Measurements from ENCODE around the gene TSPO2.

DNA sequence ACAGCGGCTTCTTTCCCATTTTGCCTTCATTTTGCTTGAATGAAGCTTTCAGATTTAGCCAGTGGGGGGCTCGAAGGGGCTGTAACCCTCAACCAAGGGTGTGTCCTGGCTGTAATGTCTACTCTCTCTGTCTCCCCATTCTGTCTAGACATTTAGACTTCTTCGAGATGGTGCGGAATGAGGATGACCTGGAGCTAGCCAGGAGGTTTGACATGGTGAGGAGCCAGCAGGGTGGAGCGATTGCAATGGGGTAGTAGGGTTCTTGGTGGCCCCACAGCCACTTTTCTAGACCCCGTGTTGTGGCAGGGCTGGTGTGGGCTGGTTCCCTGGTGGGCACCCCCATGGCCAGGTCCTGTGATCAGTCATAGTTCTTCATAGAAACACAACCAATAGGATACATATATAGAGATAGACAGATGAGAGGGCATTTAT, 62.9 kb downstream of the MOCS1 start:
- PRO-cap: no peak

- PRO-cap: no peak
These were observed 32.7 kb downstream of the MOCS1 start for GRCh38 chr6:39901468-39902085.

- PRO-cap: no peak
These were observed 109.4 kb downstream of the LRFN2 start for GRCh38 chr6:40477621-40478370.

DNA sequence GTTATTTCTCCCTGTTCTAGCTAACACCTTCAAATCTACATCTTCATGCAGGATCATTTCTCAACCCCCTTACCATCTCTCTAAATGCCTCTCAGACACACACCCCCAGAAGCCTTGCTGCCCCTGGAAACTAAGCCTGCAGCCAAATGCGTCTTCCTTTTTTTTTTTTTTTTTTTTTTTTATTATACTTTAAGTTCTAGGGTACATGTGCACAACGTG, 55.9 kb downstream of the UNC5CL start:
- PRO-cap: no peak

DNA sequence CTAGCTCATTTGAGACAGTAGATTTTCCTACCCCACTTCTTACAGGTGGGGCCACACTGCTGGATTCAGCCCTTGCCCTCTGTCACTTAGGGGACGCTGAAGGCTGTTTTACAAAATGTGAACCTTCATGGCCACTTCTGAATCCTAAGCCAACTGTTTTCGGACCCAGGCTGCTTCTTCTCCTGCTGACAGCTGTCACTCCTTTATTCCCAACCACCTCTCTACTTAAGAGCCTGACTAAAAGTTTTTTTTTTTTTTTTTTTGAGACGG, 35.1 kb downstream of the UNC5CL start:
- PRO-cap: no peak

GRCh38 chr6:41042047-41042619, at the start of gene TSPO2:
TSPO2 (plus strand) TSS chr6:41042467.
- PRO-cap: no peak

DNA sequence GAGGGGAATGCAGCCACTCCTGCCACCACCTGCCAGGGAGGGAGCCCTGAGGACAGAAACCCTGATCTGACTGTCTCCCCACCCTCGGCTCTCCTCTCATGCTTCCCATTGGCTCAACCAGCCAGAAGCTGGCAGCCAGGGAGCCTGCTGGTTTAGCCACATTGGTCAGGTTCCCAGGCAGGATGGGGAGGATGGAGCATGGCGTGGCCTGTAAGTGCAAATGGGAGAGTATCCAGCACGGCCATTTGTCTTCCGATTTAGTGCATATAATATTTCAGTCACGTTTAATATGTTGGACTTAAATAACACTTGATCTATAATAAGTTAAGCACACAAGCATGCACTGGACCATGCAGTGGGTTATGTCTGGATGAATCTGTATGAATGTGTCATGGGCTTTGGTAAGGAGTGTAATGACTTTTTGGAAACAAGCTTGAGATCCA, 12.7 kb downstream of the TREM1 start:
- PRO-cap: no peak

GRCh38 chr6:41546871-41547217, 663 bp downstream of the FOXP4 start:
- PRO-cap: no peak

DNA sequence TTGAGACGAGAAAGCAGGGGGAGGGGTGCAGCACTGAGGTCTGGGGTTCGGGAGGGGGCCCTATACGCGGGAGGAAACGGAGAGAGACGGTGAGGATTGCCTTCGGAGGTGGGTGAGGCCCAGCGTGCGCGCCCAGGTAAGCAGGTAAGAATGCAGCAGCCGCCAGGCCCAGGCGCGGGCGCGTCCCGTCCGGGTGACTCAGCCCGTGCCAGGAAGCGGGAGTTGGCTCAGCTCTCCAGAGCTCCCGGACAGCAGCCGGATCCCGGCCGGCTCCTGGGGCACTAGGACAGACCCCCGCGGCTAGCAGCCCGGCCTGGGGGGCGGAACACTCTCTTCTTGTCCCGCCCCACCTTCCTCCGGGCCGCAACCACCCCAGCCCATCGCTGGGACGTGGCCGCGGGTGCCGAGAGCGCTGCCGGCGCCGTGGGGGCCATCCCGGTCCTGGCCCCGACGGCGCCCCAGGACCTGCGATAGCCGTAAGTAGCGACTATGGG, 1.4 kb upstream of the MDFI start:
- PRO-cap: no peak

DNA sequence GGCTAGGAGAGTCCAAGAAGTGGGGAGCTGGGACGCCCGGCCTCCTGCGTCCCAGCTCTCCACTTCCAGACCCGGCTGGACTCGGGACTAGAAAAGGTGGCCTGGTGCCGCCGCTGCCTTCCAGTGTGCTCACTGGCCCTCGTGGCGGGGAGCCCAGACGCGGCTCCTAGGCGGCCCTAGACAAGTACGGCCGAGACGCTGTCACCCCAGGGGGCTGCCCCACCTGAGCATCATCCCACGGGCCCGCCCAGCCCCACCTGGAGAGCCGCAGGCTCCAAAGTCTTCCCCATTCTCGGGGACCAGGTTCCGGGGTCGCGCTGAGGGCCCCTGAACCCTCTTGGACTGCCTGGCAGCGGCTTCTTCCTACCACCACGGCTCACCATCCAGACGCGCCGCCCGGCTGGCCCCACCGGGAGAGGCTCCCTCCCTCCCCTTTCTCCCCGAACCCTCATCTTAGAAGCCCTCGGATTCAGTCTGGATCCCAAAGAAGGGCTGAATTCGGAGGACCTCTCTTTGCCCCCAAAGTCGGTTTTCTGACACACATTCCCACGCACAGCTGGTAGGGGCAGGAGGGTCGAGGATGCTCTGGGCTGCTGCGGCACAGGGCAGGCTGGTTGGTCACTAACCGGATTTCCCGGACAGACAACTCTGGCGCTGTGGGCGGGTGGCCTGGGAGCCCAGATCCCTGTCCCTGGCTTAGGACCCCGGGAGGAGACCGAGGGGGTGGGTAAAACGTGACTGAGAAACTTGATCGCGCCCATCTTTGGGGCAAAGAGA, 788 bp upstream of the MDFI start:
- PRO-cap: no peak

- PRO-cap: unidirectional peak, minus-strand start at chr6:41683705
These were observed 45.5 kb downstream of the MDFI start for GRCh38 chr6:41683616-41684243.

- PRO-cap: no peak
These were observed 21.8 kb downstream of the TFEB start for GRCh38 chr6:41713504-41714186.

DNA sequence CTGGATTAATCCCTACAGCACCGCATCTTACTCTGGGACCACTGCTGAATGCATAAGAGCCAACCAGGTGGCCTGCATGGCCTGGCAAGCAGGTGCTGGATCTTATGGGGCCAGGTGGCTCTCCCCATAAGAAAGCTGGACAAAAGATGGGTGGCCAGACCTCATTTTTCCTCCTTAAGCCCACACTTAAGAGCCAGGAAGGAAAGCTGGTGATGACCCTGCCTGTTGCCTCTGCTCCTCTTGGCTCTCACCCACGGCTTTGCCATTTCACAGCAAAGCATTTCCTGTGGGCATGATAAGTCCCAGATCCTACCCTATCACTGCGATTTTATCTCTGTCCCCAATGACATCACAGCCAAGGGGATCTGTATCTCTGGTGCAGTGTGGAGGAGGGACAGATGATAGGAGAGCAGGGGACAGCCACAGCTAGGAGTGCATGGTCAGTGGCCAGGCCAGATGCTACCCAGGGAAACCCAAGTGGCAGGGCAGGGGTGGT, 5.0 kb downstream of the TFEB start:
- PRO-cap: no peak

- PRO-cap: no peak
These were observed 2.0 kb downstream of the TOMM6 start for GRCh38 chr6:41789144-41790203.

DNA sequence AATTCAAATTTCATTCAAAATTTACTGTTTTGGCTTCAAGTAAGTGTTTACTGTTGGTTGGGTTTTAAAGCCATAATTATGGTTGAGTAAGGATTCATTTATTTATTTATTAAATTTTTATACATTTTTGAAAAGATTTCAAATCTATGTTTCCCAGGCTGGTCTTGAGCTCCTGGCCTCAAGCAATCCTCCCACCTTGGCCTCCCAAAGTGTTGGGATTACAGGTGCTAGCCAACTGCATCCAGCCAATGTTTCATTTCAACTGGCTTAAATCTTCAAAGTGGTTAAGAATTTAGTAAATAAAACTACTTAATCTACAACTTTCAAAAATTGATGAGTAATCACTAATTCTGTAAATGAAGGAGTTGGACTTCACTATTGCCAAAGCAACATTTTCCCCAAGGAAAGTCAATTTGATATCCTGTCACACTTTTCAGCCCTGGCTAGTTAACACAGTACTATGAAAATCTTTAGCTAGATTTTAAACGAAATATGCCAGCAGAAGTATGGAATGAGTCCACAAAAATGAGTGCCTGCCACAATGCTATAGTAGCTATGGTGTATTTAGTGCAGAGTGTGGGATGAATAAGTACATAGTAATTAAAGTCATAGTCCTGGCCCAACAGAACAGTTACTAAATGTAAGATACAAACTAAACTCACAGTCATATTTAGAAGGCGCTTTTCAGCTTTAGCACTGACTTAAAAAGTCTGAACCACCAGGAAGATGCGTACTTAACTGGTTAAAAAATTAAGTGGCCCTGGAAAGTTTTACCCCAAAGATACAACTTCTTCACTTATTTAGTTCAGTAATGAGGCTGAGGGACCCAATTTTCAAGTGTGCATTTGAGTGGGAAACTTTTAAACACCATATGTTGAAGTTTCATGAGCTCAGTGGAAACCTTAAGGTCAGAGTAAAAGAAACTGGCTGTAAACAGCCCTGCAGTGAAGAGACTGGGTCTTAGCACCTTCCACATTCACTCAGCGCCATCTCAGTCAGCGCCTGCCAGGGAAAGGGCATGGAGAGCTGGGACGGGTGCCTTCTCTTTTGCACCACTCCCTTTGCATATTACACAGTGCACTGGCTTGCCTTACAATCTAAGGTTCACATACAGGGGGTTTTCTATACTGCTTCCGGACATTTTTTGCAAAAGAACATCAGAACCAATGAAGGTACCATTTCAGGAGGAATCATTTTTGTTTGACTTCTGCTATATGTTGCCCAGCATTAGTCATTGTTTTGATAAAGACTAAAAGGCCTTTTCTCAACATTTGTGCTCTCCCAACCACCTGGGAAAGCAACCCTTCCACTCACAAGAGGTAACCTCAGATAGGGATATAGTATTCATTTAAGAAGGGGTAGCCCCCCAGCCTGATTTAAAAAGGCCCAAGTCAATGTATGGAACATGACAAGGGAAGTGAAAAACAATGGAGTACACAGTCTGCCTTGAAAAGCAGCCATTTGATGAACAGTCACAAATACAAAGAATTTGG, 4.2 kb downstream of the TOMM6 start:
- PRO-cap: no peak

DNA sequence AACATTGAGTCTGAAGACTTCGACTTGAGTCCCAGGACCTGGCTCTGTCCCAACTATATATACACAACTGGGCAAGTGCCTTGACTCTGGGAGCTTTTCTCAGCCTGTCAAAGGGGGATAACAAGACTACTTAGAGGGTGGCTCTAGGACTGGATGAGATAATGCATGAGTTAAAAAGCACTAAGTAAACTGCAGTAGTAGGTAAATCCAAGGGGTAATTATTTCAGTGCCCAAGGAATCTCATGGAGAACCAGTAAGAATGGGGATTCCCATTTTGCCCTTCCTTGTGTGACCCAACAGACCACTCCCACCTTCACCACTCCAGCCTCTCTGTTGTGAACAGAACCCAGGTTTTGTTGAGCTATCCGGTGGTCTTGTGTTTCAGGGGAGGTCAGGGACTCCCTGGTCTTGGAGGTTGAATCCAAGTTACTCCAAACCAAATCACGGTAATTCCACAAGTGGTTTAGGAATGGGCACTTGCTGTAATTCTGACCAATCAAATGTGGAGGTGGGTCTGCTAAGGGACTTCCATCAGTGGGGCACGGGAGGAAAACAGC, 11.8 kb upstream of the CCND3 start:
- PRO-cap: no peak

- PRO-cap: no peak
These were observed 29.9 kb upstream of the TAF8 start for GRCh38 chr6:42020490-42020846.

GRCh38 chr6:42099097-42099525, 43.3 kb downstream of the C6orf132 start:
- PRO-cap: no peak

DNA sequence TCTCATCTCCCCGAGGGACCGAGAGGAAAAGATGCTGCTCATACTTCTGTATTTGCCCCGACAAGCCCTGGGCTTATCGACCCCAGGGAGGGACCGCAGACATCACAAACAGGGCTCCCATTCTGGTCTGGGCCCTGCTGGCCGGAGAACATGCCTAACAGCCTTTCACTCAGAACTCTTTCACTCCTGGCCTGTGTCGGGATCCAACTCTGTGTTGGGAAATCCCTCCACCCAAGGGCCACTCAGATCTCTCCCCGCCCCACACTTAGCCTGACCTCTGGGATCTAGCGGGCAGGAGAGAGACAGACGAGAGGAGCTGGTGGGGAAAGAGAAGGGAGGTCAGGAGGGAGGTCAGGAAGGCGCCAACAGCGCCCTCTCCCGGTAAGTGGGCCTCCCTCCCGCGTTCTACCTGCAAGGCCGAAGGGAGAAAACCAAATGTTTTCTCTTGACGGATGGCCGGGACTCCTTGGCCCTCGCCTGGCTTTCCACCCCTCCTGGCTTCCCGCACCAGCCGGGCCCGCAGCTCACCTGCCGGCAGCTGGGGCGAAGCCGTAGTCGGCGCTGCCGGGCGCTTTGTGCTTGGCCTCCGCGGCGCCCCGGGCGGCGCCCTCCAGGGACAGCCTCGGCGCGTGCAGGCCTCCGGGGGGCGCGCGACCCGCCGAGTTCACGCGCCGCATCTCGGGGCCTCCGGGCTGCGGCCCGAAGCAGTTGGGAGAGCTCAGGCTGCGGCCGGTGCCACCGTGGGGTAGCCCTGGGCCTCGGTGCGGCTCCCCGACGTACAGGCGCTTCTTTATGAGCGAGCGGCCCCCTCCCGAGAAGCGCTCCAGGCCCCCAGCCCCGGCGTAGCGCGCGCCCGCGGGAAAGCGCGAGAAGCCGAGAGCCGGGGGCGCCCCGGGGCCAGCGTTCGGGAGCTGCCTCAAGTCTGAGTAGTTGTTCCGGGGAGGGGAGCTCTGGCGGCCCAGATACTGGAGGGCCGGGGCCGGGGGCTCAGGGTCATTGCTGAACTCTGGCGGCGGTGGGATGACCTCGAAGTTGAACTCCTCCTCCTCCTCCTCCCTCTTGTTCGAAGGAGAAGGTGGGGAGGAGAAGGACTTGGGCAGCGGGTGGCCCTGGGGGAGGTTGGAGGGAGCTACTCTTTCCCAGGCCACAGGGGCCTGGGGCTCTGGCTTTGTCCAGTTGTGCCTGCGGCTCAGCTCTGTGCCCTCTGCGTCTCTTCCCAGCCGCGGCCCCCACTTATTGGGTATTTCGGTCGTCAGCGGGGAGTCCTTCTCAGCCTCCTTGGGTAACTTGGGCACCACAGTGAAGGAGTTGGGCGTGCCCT, 38.0 kb downstream of the C6orf132 start:
- PRO-cap: no peak

DNA sequence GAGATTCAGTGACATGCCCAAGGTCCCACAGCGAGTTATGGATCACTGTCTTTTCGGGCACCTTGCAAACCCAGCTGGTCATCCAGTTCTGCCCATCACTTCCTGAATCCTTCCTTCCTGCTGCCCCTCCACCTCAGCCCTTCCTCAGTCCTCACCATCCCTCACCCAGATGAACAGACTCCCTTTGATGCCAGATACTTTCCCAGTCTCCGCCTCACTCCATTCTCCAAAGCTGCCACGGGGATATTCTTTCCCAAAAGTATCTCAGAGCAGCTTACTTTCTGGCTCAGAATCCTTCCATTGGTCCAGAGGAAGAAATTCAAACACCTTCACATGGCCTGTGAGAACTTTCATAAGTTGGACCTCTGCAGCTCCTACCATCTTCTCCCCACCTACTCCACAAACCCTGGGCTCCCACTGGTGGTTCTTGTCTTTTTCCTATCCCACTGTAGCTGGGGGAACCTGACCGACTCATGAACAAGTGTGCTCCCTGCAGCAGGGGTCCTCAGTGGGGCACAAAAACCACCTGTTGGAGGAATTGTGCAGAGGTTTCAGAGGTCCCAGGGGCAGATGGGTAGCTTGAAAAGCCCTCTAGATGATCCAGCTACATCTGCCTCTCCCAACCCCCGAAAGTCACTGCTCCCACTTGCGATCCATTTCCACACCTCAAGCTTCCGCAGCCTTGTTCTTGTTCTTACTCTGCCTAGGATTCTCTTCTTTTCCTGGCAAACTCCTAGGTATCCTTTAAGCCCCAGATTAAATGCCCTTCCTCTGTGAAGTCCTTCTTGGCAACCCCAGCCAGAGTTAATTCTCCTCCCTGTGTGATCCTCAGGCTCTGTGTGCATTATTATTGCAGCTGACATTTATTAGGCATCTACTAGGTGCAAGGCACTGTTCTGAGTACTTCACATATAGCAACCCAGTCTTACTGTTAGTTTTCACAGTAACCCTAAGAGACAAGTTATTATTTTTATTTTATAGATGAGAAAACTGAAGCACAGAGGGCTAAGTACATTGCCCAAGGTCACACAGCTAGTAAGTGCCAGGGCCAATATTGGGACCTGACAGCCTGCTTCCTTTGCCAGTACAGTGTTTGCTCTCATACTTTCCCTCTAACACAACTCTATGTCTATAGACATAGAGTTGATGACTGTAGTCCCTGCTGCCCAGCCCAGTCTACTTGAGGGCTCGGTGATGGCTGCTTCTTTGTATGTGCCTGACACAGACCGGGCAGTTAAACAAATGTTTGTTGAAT, 25.7 kb downstream of the C6orf132 start:
- PRO-cap: no peak

All from aorta (tissue), 1 donor.